ENCODE measurements around a stretch of chr7.

DNA sequence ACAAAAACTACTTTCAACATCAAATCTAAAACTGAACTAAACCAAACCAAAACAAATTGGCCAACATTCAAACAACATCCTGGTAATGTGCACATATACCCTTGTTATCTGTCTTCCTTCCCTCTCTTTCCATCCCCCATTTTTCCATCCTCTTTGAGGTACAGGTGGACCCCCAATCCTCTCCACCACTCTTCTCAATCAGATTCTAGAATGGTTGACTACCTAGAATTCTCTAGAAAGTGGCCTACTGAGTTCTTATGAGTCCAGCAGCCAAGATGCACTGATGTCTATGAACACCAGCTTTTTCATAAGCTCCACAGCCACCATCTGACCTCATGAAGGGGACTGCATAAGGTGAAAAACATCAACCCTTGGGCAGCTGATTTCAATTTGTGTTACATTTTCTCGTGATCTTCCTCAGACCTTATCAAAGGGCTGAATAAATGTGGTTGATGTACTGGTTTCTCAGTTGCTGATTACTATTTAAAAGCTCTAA, 62.1 kb downstream of the COBL start:
- PRO-cap = no peak

- PRO-cap = no peak
These were observed 33.6 kb upstream of the COBL start for GRCh38 chr7:51350188-51350601.

DNA sequence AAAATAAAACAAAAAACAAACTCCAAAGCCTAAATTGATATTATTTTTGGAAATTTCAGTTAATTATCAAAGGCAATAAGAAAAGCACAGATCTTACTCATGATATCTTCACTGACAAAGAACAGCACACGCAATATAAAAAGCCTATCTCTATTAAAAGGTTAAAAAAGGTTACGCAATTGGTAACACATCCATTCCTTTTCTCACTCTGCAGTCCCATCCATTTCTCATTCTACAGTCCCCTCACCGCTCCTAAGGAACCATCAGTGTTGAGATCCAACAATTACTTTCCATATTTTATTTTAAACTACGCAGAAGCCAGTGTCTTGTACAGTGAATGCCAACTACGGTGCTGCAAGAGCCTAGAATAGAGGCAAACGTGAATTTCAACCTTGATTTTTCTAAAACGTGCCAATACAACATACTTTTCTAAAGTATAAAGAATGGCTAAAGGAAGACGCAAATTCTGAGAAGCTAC, 1.2 kb downstream of the SEC61G start:
- PRO-cap = no peak

GRCh38 chr7:55017489-55018087, 1.2 kb upstream of the EGFR start:
- PRO-cap = no peak

- PRO-cap = bidirectional peak, plus-strand start at chr7:55019556, minus-strand start at chr7:55019332
These were observed 572 bp downstream of the EGFR start for GRCh38 chr7:55019388-55019789.

DNA sequence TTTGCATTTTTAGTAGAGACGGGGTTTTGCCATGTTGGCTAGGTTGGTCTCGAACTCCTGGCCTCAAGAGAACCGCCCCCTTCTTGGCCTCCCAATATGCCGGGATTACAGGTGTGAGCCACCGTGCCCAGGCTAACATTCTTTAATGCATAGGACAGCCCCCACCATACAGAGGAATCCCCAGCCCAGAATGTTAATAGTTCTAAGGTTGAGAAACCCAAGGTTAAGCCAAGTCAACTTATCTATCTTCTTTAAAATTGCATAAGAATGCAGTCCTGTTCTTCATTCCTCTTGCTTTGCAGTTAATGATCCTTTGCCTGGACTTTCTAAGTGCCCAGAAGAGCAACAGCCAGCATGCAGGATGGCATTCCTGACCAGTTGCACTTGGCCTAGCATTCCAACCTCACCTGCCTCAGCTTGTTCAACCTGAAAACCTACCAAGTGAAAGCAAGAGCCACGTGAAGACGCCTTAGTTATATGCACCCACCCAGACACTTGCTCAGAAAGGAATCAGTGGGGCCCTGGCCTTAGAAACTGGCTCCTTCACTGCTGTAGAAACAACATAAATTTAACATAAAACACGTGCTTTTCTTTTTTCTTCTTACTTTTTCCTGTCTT, 24.8 kb downstream of the EGFR start:
- PRO-cap = no peak

GRCh38 chr7:55048245-55048608, 29.4 kb downstream of the EGFR start:
- PRO-cap = no peak

- PRO-cap = unidirectional peak, plus-strand start at chr7:55054420
These were observed 35.1 kb downstream of the EGFR start for GRCh38 chr7:55053515-55054745.

DNA sequence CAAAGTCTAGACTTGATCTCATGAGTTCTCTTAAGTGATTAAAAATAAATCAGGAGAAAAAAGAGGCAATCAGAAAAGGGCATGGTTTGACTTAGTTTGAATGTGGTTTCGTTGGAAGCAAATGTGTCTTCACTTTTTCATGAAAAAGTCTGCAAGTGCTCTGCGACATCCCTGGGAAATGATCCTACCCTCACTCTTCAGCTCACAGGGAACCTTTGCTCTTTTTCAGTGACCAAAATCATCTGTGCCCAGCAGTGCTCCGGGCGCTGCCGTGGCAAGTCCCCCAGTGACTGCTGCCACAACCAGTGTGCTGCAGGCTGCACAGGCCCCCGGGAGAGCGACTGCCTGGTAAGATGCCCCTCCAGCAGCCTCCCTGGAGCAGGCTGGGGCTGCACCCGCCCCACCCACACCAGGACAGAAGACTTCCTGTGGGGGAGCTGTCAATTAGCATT, 133.5 kb downstream of the EGFR start:
- PRO-cap = no peak

DNA sequence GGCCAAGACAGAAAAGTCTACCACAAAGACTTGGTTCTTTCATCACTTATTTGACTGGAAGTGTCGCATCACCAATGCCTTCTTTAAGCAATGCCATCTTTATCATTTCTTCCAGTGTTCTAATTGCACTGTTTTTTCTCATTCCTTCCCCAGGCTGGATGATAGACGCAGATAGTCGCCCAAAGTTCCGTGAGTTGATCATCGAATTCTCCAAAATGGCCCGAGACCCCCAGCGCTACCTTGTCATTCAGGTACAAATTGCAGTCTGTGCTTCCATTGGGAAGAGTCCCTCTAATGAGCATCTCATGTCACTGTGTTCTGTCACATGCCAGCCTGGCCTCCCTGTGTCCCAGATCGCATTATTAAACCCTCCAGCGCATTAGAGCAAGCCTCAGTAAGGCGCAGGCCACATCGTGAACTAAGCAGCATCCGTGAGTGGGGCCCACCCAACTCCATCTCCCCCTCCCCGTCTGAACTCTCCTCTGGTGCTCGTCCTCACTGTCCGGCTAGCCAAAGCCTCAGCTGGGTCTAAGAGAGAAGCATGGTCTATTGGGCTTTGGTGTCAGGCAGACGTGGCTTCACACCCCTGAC, 164.9 kb upstream of the LANCL2 start:
- PRO-cap = no peak

GRCh38 chr7:55366157-55366758, 1.1 kb downstream of the LANCL2 start:
- PRO-cap = no peak

DNA sequence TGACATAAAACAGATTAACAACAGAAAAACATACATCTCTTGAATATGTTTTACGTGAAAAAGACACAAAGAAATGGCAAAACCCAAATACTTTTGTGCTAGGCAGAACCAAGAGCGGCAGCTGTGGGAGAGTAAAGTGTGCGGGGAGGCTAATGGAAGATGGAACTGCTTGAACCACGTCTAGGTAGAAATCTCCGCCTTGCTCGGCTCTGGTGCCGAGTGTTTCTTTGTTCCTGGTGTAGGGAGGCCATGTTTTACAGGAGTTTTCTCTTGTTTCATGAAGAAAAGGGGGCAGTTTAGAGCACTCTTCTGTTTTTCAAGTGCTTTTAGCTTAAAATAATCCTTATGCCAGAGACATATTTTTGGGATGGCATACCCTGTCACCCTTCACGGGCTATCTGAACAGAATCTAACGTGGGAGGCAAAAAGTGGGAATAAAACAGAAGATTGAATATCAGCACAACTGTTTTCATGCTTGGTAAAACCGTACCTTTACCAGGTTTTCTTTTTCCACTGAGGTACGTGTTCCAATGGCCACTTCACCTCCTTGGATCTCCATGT, 1.7 kb downstream of the LANCL2 start:
- PRO-cap = no peak

DNA sequence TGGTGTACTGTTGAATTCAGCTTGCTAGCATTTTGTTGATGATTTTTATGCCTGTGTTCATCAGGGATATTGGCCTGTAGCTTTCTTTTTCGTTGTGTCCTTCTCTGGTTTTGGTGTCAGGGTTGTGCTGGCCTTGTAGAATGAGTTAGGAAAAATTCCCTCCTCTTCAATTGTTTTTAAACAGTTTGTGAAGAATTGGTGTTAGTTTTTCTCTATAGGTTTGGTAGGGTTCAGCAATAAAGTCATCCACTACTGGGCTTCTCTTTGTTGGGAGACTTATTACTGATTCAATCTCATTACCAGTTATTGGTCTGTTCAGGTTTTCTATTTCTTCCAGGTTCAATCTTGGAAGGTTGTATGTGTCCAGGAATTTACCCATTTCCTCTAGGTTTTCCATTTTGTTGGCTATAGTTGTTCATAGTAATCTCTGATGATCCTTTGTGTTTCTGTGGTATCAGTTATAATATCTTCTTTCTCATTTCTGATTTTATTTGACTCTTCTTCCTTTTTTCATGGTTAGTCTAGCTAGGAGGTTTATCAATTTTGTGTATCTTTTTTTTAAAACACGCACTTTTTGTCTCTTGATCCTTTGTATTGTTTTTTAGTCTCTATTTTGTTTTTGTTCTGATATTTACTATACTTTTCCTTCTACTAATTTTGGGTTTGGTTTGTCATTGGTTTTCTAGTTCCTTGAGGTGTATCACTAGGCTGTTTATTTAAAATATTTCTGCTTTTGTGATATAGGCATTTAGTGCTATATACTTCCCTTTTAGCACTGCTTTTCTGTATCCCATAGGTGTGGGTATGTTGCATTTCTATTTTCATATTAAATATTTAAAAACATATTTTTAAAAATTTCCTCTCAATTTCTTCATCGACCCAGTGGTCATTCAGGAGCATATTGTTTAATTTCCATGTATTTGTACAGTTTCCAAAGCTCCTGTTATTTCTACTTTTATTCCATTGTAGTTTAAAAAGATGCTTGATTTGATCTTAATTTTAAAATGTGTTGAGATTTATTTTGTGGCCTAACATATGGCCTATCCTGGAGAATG, 94.4 kb downstream of the LANCL2 start:
- PRO-cap = no peak

- PRO-cap = no peak
These were observed 46.0 kb downstream of the VOPP1 start for GRCh38 chr7:55526299-55526621.

- PRO-cap = no peak
These were observed 26.8 kb downstream of the VOPP1 start for GRCh38 chr7:55545234-55546080.

- PRO-cap = no peak
These were observed 24.4 kb downstream of the VOPP1 start for GRCh38 chr7:55547750-55548529.

- PRO-cap = no peak
These were observed 135.7 kb upstream of the VOPP1 start for GRCh38 chr7:55707902-55708491.

- PRO-cap = unidirectional peak, minus-strand start at chr7:55973982
These were observed 9.5 kb downstream of the NIPSNAP2 start for GRCh38 chr7:55973918-55974307.

DNA sequence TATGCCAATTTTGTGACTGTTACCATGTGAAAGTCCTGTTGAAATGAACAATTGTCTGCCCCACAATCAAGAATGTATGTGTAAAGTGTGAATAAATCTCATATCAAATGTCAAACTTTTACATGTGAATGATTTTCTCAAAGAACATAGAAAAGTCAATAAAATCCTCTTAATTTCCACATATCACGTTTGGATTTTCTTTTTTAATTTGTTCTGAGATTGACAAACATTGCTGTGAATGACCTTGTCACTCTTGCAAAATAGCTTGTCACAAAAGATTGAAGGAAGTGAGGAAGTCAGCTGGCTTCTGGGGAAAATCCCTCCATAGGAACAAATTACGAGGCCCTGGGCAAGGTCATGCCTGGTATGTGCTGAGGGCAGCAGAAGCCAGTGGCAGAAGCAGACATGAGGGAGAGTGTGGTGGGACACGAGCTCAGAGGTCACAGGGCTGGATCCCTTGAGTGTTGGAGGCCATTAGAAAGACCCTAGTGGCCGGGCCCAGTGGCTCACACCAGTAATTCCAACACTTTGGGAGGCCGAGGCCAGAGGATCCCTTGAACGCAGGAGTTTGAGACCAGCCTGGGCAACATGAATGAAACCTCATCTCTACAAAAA, 35.7 kb downstream of the NIPSNAP2 start:
- PRO-cap = no peak

- PRO-cap = no peak
These were observed 34.1 kb downstream of the PSPH start for GRCh38 chr7:56017075-56017539.